Myometrial cell (primary cell): ENCODE measurements around the genes OR2J1, OR14J1 and POLR1H.

- RAMPAGE, long total RNA: no peak
Observed at GRCh38 chr6:28985939-28986665, 19.0 kb downstream of the ZNF311 start.

DNA sequence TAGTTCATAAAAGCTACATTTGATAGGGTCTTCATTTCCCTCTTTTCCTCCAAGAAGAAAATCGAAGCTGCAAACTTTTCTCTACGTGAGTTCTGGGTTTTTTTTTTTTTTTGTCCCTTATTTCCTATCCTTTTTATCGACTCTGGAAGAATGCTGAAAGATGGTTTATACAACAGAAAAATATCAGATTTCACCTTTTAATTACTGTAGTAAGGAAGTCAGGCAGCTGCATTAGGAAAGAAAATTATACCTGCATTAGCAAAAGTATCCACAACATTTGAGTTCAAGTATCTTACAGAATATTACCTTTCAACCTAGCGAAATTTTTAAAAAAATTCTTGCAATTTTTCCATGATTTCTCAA is at the start of gene OR2J1:
TSS of gene OR2J1 (plus strand) at position 200 of the 363 bp plus-strand sequence.
- RAMPAGE, long total RNA: no peak

DNA sequence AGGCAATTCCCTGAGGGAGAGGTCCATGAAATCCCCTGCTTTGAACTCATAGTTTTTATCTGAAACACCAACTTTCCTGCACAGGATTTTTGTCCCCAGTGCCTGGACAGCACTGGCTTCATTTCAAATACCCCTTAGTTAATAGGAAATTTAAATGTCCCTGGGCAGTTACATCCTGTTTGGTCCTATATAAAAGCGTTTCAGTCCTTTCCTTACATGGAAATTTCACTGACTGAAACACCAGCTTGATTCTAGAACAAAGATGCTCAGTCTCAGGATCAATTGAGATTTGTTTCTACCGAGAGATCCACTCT is at the start of gene OR14J1:
TSS of gene OR14J1 (plus strand) at position 229 of the 314 bp plus-strand sequence.
- RAMPAGE, long total RNA: no peak

DNA sequence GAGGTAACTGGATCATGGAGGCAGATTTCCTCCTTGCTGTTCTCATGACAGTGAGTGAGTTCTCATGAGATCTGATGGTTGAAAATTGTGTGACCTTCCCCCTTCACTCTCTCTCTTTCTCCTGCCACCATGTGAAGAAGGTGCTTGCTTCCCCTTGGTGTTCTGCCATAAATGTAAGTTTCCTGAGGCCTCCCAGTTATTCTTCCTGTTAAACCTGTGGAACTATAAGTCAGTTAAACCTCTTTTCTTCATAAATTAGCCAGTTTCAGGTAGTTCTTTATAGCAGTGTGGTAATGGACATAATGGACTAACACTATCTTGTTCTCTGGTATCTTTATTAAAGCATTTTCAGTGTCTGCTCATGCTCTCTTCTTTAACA is 9.6 kb upstream of the MAS1L start:
- RAMPAGE, long total RNA: no peak

- RAMPAGE, long total RNA: no peak
Observed at GRCh38 chr6:29630078-29630977, 2.7 kb downstream of the GABBR1 start.

GRCh38 chr6:29725393-29726088 is 2.3 kb downstream of the HLA-F start:
- RAMPAGE, long total RNA: no peak

DNA sequence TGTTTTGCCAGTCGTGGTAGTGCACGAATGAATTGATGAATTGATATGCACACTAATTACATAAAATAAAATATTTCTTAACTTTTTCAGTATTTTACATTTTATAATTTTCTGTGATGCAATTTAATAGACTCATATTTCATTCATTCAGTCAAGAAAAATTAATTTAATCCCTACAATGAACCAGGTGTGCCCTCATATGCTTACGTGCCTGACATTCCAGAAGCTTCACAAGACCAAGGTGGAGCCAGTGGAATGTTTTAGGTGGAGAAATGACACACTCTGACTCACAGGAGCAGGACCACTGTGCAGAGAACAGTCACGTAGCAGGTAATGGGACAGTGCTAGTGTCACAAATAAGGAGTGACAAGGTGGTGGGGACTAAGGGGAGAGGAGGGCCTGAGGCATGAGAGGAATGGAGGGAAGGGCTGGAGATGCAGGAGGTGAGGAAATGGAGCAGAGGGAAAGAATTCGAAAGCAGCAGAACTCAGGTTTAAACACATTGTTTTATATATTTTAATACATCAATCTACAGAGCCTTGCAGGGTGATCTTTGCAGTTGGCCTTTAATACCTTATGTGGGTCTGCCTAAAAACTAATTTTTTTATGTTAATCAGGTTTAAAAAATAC is 37.0 kb upstream of the HLA-G start:
- RAMPAGE, long total RNA: no peak

GRCh38 chr6:29927988-29928487 is 14.3 kb upstream of the HLA-A start:
- RAMPAGE, long total RNA: no peak

DNA sequence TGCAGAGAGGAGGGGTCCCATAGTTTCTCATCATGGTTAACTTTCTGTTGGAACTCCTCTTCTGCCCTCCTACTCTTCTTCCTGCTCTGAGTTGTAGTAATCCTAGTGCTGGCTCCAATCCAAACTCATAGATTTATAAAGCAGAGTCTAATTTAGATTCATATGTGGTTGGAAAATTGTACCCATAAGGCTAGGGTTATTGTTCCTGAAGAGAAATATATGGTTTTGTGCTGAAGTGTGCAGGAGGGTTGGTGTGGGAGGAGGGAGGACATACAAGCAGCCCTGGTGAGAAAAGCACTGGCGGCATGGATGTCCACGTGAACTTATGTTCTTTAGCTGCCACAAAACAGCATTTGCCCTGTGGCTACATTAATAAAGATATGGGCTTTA is 3.9 kb downstream of the HLA-A start:
- RAMPAGE, long total RNA: no peak

DNA sequence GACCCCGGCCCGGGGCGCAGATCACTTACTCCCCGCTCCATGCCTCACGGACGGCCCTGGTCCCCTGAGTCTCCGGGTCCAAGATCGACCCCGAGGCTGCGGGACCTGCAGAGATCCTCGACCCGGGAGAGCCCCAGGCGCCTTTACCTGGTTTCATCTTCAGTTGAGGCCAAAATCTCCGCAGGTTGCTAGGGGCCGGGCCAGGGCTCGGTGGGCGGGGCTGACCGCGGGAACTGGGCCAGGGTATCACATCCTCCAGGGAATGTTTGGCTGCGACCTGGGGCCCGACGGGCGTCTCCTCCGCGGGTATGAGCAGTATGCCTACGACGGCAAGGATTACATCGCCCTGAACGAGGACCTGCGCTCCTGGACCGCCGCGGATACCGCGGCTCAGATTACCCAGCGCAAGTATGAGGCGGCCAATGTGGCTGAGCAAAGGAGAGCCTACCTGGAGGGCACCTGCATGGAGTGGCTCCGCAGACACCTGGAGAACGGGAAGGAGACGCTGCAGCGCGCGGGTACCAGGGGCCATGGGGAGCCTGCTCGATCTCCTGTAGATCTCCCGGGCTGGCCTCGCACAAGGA is 53.9 kb upstream of the POLR1H start:
- RAMPAGE, long total RNA: no peak

GRCh38 chr6:30060050-30060437 is 1.0 kb upstream of the POLR1H start:
- RAMPAGE, long total RNA: no peak

GRCh38 chr6:30060438-30061408 is at the start of gene POLR1H:
TSS of gene POLR1H (plus strand) at chr6:30061265.
- RAMPAGE, long total RNA: start-site peak on the plus strand at chr6:30061249-30061363, 116 and 158 reads in 2 replicates

- RAMPAGE, long total RNA: no peak
Observed at GRCh38 chr6:30102952-30103958, 9.6 kb downstream of the TRIM31 start.

- RAMPAGE, long total RNA: no peak
Observed at GRCh38 chr6:30156028-30156650, 4.9 kb downstream of the TRIM10 start.

GRCh38 chr6:30161224-30161570 is 186 bp upstream of the TRIM10 start:
- RAMPAGE, long total RNA: no peak

- RAMPAGE, long total RNA: no peak
Observed at GRCh38 chr6:30184786-30185041, 21.4 kb downstream of the TRIM15 start.

DNA sequence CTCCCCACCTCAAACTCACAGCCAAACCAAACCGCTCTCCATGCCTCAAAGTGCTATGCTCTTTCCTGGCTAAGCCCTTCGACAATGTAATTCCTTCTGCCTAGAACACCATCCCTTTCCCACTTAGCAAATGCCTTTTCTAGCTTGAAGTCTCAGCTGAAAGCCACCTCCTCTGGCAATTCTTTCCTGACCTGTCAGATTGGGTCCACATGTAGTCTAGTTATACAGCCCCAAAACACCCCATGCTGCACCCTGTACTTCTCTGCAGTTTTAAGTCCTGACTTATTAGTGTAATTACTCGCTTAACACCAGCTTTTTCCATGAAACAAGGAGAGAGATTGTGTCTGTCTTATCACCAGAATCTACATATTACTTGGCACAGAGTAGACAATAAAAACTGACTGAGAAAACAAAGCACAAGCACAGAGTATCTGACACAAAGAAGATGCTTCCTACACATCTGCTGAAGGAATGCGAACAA is 5.5 kb downstream of the TRIM26 start:
- RAMPAGE, long total RNA: no peak

- RAMPAGE, long total RNA: no peak
Observed at GRCh38 chr6:30325643-30326292, 959 bp upstream of the TRIM39 start.

GRCh38 chr6:30344690-30344961 is 330 bp upstream of the RPP21 start:
- RAMPAGE, long total RNA: no peak

DNA sequence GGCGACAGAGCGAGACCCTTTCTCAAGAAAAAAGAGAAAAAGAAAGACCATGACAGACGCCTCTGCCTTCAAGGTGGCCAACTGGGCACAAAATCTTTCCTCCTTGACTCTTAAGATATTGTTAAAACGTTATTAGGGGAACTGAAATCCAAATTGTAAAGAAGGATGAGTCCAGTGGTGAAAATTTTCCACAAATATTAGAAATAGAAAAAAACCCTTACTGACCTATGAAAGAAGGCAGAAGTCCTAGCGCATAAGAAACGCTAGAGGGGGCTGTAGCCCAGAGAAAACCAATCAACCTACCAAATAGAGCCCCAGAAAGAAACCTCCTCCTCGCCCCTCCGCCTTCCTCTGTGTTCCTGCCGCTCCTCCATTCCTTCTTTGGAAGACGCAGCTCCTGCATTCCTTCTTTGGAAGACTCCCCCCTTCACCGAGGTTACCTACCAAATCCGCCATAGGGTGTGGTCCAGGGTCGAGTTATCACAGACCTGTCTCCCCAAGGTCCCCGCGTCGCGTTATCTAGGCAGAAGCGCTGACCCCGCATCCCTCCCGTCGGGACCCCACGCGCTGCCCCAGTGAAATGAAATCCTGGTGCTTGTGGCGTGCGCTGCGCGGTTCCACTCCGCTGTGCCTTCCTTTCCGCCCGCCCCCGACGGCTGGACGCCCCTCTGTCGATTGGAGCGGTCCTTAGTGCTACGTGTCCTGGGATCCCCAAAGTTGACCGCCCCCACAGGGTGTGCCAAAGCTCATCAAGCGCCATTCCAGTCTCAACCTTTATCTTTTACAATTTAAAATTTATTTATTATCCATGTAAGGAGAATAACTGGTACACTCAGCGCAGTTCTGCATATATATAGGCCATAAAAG is 12.8 kb downstream of the RPP21 start:
- RAMPAGE, long total RNA: no peak